H1 (cell line): ENCODE data around the gene FOXP1.

DNA sequence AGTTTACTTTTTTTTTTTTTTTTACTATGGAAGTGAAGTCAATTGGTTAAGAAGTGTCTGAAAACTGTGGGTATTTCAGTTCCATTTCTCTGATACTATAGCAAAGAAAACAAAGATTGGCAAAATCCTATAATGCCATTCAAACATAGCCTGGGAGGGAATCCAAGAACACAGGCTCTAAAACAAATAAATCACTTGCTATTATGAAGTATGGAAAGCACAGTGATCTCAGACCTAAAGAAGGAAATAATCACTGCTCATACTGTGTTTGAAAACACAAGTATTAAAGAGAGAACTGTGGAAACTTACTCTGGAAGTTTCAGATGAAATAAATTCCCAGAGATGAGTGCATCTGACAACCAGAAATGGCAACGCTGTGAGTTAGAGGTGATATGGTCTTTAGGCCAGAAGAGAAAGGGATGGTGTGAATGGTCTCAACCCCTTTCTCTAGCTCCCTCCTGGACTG, 272.4 kb downstream of the MITF start:
- RRBS, result no CpG with 5 or more reads among the region's 1 CpG
CAGE:
- cytosol, long polyA plus RNA, result no peak
- long polyA plus RNA, result no peak
- nucleus, long polyA plus RNA, result no peak

- RRBS, result no CpG with 5 or more reads among the region's 4 CpGs
CAGE:
- cytosol, long polyA plus RNA, result no peak
- long polyA plus RNA, result no peak
- nucleus, long polyA plus RNA, result no peak
Measured at GRCh38 chr3:70889590-70890007, 577.2 kb upstream of the MDFIC2 start.

GRCh38 chr3:71063318-71063859, 520.1 kb downstream of the FOXP1 start:
- RRBS, result no CpG with 5 or more reads among the region's 3 CpGs
CAGE:
- cytosol, long polyA plus RNA, result no peak
- long polyA plus RNA, result no peak
- nucleus, long polyA plus RNA, result no peak

DNA sequence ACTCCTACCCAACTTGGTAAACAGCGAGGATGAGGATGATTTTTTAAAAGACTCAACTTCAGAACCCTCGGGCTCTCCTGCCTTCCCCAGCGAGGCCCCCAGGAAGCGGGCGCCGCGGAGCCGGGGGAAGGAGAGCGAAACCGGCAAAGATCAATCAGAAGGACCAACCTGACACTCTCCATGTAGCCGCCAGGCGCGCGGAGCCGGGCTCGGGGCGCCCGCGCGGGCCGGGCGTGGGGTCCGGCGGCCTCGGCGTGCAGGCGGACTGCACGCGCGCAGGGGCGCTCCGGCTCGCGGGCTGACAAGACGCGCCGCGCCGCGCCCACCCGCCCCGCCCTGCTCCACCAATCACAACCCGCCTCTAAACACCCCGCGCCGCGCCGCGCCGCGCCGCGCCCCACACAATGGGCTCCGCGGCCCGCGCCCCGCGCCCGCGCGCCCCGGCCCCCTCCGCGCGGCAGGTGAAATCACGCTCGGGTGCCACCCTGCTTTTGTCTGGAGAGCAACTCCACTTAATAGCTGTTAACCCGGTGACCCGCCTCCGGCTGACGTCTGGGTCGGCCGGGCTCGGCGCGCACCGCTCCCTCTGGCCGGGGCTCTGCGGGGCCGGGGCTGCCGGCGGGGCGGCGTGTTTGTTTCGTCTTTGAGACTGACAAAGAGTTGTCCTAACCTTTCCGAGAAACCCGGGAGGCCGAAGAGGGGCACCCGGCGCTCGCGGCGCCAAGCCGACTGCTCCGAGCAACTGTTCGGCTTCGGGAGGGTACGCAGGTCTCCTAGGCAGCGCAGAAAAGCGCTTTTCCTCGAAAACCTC, 518.7 kb downstream of the FOXP1 start:
- RRBS, result 1% methylated on average over 30 of the region's 102 CpGs
CAGE:
- cytosol, long polyA plus RNA, result no peak
- long polyA plus RNA, result no peak
- nucleus, long polyA plus RNA, result no peak

- RRBS, result no CpG with 5 or more reads among the region's 5 CpGs
CAGE:
- cytosol, long polyA plus RNA, result no peak
- long polyA plus RNA, result no peak
- nucleus, long polyA plus RNA, result no peak
Measured at GRCh38 chr3:71112416-71112969, 471.0 kb downstream of the FOXP1 start.

- RRBS, result no CpG with 5 or more reads among the region's 3 CpGs
CAGE:
- cytosol, long polyA plus RNA, result no peak
- long polyA plus RNA, result no peak
- nucleus, long polyA plus RNA, result no peak
Measured at GRCh38 chr3:71219012-71219814, 364.3 kb downstream of the FOXP1 start.

- RRBS, result no CpG with 5 or more reads among the region's 8 CpGs
CAGE:
- cytosol, long polyA plus RNA, result no peak
- long polyA plus RNA, result no peak
- nucleus, long polyA plus RNA, result no peak
Measured at GRCh38 chr3:71244974-71245410, 338.5 kb downstream of the FOXP1 start.

- RRBS, result no CpG with 5 or more reads among the region's 23 CpGs
CAGE:
- cytosol, long polyA plus RNA, result start-site peak on the minus strand at chr3:71306002-71306019, 20 reads
- long polyA plus RNA, result start-site peak on the minus strand at chr3:71306002-71306030, 30 and 114 reads in 2 replicates
- nucleus, long polyA plus RNA, result start-site peak on the minus strand at chr3:71305991-71306053, 451 reads
Measured at GRCh38 chr3:71305201-71306307, 278.0 kb downstream of the FOXP1 start.

GRCh38 chr3:71420505-71421146, 162.9 kb downstream of the FOXP1 start:
- RRBS, result no CpG with 5 or more reads among the region's 7 CpGs
CAGE:
- cytosol, long polyA plus RNA, result no peak
- long polyA plus RNA, result no peak
- nucleus, long polyA plus RNA, result no peak

DNA sequence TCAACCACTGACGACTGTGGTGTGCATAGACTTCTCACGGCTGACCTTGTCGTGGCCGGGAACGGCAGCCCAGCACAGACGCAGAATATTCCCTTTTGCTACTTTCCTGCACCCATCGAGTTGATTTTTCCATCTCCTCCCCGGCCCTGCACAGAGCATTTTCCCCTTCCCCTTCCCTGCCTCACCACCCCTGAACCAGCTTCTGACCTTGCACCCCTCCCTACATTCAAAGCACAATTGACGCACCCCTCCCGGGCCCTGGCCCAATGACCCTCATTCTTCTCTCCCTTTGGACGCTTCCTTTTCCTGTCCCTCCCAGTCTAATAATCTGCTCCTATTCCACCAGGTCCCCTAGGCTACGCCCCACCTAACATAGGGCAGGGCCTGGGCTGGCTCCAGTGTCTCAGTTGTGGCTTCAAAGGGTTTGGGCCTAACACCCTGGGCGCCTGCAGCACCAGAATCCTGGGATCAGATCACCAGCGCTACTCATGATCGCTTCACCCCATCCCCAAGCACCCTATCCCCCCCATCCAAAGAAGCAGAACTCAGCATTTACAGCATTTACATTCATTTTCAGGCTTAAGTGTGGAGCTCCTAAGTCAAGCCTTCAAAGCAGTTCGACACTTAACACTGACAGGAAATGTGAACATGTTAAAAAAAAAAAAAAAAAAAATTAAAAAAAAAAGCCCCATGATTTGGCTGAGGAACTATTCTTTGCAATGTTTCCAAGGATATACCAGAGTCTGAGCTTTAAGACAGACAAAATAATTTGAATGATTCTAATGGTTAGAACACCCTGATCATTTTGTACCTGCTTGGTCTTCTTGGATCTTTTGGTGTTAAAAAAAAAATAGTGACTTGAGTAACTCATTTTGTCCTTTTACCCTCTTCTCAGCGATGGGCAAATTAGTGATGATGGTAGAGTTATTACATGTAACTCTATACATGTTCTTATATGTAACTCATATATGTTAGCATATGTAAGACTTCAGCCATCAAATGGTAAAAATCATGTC, 151.0 kb downstream of the FOXP1 start:
- RRBS, result 90% methylated on average over 7 of the region's 17 CpGs
CAGE:
- cytosol, long polyA plus RNA, result no peak
- long polyA plus RNA, result no peak
- nucleus, long polyA plus RNA, result no peak

DNA sequence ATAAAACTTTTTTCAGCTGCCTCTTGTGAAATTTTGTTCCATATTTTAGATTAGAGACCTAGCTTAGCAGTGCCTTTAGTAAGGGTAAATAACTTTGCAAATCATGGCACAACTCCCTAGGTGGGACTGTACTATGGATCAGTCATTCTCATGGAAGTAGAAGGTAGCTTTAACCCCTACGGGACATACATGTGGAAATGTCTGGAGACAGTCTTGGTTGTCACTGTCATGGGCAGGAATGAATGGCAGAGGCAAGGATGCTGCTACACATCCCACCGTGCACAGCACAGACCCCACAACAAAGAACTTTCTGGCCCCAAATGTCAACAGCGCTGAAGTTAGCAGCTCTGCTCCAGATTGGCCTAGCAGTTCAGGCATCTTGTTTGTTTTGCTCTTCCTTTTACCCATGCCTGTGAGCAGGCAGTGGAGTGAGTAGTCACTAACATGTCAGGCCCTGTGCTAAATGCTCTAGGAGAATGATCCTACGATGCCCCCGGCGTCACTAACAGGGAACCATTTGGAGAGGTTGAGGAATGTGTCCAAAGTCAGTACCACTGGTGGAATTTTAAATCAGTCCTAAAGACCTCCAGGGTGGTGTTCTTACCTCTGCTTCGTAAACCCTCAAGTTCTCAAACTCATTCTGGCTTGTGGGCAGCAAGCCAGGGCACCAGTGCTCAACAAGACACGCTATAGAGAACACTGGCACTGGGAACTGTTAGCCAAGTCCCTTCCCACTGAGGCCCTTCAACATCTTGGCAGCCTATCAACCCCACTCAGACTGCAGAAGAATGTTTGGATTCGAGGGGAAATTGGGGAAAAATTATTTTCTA, 142.2 kb downstream of the FOXP1 start:
- RRBS, result no CpG with 5 or more reads among the region's 9 CpGs
CAGE:
- cytosol, long polyA plus RNA, result no peak
- long polyA plus RNA, result no peak
- nucleus, long polyA plus RNA, result no peak

- RRBS, result no CpG with 5 or more reads among the region's 6 CpGs
CAGE:
- cytosol, long polyA plus RNA, result no peak
- long polyA plus RNA, result no peak
- nucleus, long polyA plus RNA, result no peak
Measured at GRCh38 chr3:71450914-71451573, 132.5 kb downstream of the FOXP1 start.

- RRBS, result no CpG with 5 or more reads among the region's 13 CpGs
CAGE:
- cytosol, long polyA plus RNA, result no peak
- long polyA plus RNA, result no peak
- nucleus, long polyA plus RNA, result no peak
Measured at GRCh38 chr3:71454120-71454797, 129.3 kb downstream of the FOXP1 start.

GRCh38 chr3:71455966-71456563, 127.5 kb downstream of the FOXP1 start:
- RRBS, result no CpG with 5 or more reads among the region's 5 CpGs
CAGE:
- cytosol, long polyA plus RNA, result no peak
- long polyA plus RNA, result no peak
- nucleus, long polyA plus RNA, result no peak

GRCh38 chr3:71482815-71483125, 100.8 kb downstream of the FOXP1 start:
- RRBS, result no CpG with 5 or more reads among the region's 3 CpGs
CAGE:
- cytosol, long polyA plus RNA, result no peak
- long polyA plus RNA, result no peak
- nucleus, long polyA plus RNA, result no peak

DNA sequence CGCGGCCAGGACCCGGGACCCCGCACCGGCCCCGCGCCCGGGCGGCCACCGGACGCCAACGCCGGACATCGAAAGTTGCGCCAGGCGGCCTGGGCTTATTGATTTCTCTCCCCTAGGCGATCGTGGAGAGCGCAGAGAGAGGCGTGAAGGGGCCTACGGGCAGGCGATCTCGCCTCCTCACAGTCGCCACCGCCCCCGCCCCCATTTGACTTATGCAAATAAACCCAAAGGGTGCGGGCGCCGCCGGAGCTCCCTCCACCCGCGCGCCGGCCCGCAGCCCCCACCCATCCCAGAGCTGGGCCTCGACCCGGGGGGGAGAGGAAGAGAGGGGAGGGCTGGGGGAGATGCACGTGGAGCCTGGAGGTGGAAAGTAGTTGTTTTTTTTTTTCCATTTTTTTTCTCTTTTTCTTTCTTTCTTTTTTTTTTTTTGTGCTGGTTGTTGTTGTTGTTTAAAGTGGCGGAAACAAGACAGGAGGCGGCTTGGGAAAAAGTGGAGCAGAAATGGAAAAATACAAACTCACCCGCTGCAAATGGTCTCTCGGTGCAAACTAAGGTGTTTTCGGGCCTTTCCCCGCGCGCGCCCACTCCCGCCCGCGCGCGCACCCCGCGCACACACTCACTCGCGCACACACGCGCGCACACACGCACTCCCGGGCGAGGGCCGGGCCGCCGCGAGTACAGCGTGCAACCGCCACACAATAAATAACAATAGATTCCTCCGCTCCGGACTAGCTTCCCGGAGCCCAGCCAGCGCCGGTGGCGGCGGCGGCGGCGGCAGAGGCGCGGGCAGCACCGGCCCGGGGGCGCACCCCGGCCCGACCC, at the start of gene FOXP1:
TSS of gene FOXP1 (minus strand) at position 679 of the 822 bp plus-strand sequence.
- RRBS, result under 1% methylated on average over 21 of the region's 85 CpGs
CAGE:
- cytosol, long polyA plus RNA, result no peak
- long polyA plus RNA, result no peak
- nucleus, long polyA plus RNA, result start-site peak on the plus strand centred at position 340 of the sequence, 42 bp wide, 5 reads; start-site peak on the minus strand centred at position 659 of the sequence, 30 bp wide, 52 reads

DNA sequence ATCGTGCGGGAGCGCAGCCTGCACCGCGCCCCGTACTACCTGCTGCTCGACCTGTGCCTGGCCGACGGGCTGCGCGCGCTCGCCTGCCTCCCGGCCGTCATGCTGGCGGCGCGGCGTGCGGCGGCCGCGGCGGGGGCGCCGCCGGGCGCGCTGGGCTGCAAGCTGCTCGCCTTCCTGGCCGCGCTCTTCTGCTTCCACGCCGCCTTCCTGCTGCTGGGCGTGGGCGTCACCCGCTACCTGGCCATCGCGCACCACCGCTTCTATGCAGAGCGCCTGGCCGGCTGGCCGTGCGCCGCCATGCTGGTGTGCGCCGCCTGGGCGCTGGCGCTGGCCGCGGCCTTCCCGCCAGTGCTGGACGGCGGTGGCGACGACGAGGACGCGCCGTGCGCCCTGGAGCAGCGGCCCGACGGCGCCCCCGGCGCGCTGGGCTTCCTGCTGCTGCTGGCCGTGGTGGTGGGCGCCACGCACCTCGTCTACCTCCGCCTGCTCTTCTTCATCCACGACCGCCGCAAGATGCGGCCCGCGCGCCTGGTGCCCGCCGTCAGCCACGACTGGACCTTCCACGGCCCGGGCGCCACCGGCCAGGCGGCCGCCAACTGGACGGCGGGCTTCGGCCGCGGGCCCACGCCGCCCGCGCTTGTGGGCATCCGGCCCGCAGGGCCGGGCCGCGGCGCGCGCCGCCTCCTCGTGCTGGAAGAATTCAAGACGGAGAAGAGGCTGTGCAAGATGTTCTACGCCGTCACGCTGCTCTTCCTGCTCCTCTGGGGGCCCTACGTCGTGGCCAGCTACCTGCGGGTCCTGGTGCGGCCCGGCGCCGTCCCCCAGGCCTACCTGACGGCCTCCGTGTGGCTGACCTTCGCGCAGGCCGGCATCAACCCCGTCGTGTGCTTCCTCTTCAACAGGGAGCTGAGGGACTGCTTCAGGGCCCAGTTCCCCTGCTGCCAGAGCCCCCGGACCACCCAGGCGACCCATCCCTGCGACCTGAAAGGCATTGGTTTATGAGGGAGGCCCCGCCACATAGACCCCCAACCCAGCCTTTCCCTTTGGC, 845 bp downstream of the GPR27 start:
- RRBS, result 6% methylated on average over 38 of the region's 130 CpGs
CAGE:
- cytosol, long polyA plus RNA, result start-site peak on the minus strand centred at position 759 of the sequence, 321 bp wide, 11 reads
- long polyA plus RNA, result start-site peak on the minus strand centred at position 631 of the sequence, 252 bp wide, 6 and 5 reads in 2 replicates
- nucleus, long polyA plus RNA, result start-site peak on the minus strand centred at position 794 of the sequence, 251 bp wide, 13 reads

DNA sequence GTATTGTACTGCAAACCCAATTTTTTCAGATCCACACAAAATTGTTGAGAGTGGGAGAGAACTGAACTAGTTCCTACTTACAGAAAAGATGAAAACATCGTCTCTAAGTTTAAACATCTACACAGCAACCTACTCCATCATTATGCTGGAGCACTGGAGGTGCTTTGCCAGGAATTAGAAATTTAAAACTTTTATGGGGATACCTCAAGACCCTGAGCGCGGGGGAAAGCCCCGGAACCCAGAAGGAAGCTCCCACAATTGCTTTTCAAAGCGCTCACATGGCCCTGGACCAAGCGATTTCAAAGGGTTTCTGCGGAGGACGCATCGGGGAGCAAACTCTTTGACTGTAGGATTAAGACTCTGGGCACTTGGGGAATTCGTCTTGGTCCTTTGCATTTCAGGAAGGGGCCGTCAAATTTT, 778 bp downstream of the PROK2 start:
- RRBS, result no CpG with 5 or more reads among the region's 11 CpGs
CAGE:
- cytosol, long polyA plus RNA, result no peak
- long polyA plus RNA, result no peak
- nucleus, long polyA plus RNA, result no peak

DNA sequence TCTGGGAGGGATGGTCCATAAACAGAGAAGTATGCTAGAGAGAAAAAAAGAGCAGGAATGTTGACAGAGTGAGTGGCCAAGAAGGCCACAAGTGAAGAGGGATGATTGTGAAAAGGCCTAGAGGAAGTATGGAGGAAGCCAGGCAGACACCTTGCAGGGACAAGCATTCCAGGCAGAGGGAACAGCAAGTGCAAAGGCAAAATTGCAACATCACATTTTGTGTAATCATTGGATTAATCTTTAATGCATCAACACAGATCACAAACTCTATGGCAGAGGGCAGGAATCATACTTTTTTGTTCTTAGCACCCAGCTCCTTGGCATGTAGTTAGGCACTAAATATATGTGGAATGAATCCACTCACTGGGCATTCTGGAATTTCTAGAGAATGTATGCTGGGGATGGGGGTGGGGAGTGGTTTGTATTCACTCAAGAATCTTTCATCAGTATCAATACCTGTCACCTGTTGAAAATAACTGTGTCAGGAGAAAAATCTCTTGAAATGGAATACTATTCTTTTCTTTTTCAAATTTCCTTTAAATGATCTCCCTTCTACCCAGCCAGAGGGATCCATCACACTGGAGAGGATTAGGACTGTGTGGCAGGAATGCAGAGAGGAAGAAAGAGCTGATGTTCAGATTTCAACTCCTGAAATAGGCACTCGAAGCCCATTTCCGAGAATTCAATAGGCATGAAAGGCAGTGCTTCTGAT, 312.2 kb upstream of the PROK2 start:
- RRBS, result no CpG with 5 or more reads among the region's 2 CpGs
CAGE:
- cytosol, long polyA plus RNA, result no peak
- long polyA plus RNA, result no peak
- nucleus, long polyA plus RNA, result no peak

GRCh38 chr3:72155305-72156252, 370.6 kb upstream of the PROK2 start:
- RRBS, result no CpG with 5 or more reads among the region's 16 CpGs
CAGE:
- cytosol, long polyA plus RNA, result no peak
- long polyA plus RNA, result no peak
- nucleus, long polyA plus RNA, result no peak